Umbilical cord (tissue), 2 donors: ENCODE measurements around a stretch of chr2.

DNA sequence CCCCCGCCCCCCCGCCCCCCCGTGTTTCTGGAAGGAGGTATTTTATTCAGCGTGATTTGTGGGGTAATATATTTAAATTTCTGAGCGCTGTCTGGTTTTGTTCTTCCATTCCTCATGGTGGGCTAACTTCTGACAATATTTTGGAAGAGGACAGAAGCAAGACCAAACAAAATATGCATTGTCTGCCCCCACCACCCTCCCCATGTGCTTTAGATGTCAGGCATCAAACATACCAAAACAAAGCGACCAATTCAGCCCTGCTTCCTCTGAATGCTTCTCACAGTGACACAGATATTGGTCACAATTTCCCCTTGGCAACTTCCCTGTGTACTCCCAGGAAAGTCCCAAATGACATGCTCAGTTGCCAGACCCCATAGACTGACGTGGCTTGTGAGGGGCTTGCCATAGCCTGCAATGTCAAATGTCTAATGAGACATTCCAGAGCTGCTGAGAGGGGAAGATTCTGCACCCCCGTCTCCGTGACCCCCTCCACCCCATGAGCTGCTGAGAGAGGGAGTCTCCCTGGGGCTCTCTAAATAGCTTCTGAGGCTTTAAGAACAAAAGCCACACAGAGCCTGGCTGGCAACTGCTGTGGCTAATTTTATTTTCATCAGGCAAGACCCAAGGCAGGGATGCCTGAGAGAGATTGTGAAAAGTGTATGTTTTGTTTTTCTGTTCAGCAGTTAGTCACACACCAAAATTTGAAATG, 47.4 kb downstream of the RFTN2 start:
- RAMPAGE, long total RNA: no peak

DNA sequence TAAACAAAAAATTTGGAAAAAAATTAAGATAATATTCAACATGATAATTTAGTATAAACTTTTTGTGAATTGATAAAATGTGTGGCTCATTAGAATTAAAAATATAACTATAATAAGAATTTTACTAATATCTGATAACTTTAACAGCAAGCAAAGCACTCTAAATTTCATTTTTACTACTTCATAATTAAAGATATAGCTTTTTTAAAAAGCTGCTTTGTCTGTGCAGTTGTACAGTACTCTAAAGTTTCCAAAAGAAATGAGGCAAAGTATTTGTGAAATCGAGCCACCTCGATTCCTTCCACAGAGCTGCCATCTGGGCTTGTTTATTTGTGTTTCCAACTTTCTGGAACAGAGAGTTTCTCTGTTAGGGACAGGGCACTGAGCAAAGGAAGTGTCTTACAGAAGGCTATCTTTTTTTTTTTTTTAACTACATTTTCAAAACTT, 986 bp downstream of the RFTN2 start:
- RAMPAGE, long total RNA: no peak

DNA sequence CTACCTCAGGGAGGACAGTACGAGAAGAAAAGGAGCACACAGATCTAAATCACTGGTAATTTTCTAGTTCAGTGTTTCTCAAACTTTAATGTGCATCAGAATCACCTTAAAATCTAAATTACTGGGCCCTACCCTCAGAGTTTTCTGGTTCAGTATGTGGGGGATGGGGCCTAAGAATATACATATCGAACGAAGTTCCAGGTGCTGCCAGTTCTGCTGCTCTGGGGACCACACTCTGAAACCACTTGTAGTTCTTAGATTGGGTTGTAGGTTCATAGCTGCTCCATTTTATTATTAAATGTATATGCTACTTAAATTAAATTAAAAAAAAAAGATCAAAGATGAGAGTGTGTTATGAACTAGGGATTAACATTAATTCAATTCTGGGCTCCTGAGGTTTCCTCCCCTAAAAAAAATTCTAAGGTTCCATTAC, 981 bp upstream of the MARS2 start:
- RAMPAGE, long total RNA: no peak

DNA sequence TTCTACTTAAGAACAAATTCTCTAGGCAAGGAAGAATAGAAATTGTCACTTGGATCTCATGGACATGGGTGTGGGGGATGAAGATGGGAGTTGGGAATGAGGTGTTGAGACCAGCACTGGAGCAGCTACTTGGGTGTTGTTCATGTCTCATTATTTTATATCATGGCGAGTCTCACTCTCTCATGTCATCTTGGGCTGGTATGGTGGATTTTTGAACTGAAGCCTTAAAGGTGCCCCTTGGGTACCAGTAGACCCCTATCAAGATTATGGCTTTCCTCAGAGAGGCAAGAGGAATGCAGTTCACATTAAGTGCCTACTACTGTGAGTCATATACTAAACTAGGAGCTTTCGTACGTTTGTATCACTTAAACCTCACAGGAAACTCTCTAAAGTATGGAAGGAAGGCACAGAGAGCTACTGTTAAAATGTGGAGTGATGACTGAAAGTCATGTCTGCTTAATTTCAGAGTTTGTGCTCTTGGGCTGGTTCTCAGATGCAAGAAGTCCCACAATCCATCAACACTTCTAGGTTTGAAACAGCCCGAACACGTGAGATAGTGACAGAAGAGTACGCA, 4.6 kb downstream of the PLCL1 start:
- RAMPAGE, long total RNA: no peak

DNA sequence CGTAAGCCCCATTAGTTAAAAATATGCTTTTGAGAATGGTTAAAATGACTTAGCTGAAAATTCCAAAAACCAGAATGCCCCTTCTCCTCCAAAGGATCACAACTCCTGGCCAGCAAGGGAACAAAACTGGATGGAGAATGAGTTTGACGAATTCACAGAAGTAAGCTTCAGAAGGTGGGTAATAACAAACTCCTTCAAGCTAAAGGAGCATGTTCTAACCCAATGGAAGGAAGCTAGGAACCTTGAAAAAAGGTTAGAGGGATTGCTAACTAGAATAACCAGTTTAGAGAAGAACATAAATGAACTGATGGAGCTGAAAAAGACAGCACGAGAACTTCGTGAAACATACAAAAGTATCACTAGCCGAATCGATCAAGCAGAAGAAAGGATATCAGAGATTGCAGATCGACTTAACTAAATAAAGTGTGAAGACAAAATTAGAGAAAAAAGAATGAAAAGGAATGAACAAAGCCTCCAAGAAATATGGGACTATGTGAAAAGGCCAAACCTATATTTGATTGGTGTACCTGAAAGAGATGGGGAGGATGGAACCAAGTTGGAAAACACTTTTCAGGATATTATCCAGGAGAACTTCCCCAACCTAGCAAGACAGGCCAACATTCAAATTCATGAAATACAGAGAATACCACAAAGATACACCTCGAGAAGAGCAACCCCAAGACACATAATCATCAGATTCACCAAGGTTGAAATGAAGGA, 25.8 kb downstream of the PLCL1 start:
- RAMPAGE, long total RNA: no peak

DNA sequence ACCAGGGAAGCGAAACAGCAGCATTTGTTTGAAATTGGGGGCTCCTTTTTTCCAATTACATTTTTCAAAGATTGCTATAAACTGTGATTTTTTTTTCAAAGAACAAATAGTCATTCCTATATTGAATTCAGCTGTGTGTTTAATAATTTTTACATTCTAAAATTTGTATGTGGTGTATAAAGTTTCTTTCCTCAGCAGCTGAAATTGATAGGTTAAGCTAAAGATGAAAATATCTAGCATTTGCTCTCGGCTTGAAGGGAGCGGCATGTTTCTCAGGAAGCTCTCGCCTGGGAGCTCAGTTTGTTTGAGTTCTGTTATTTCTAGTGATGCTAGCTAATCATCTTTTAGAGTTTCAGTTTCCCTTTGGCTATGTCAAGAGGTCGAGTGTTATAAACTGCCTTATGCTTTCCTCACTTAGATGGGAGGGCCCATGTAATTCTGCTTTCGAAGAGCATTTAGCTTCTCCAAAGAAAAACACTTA, 33.5 kb downstream of the PLCL1 start:
- RAMPAGE, long total RNA: no peak

- RAMPAGE, long total RNA: no peak
Observed at GRCh38 chr2:199455394-199456706, 1.9 kb downstream of the SATB2 start.

GRCh38 chr2:199988225-199988724, 32.9 kb downstream of the MAIP1 start:
- RAMPAGE, long total RNA: no peak

GRCh38 chr2:200077120-200077795, 121.9 kb downstream of the MAIP1 start:
- RAMPAGE, long total RNA: no peak

DNA sequence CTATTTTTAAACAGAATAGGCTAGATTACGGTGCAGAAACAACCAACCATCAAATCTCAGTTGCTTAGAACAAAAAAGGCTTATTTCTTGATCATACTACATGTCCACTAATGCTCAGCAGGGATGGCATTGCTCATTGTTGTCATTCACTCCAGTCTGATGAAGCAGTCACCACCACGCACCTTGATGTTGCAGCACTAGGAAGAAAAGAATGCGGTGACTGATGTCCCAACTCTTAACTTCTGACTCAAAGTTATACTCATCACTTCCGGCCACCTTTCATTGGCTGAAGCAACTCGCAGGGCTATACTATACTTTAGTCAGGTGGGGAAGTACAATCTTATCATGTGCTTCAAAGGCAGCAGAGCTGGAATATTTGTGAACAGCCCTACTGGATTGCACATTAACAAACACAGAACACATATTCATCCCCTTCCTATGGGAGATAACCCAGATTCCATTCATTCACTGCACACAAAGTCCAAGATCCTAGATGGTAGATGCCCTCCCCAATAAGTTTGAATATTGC, 3.6 kb upstream of the SPATS2L start:
- RAMPAGE, long total RNA: no peak

- RAMPAGE, long total RNA: no peak
Observed at GRCh38 chr2:200616267-200616659, 30.4 kb downstream of the AOX1 start.

- RAMPAGE, long total RNA: no peak
Observed at GRCh38 chr2:200630157-200630833, 44.5 kb downstream of the AOX1 start.

GRCh38 chr2:200747513-200747896, 64.2 kb upstream of the BZW1 start:
- RAMPAGE, long total RNA: no peak

- RAMPAGE, long total RNA: no peak
Observed at GRCh38 chr2:200815295-200815697, 3.6 kb downstream of the BZW1 start.

- RAMPAGE, long total RNA: no peak
Observed at GRCh38 chr2:200819161-200819676, 7.5 kb downstream of the BZW1 start.

DNA sequence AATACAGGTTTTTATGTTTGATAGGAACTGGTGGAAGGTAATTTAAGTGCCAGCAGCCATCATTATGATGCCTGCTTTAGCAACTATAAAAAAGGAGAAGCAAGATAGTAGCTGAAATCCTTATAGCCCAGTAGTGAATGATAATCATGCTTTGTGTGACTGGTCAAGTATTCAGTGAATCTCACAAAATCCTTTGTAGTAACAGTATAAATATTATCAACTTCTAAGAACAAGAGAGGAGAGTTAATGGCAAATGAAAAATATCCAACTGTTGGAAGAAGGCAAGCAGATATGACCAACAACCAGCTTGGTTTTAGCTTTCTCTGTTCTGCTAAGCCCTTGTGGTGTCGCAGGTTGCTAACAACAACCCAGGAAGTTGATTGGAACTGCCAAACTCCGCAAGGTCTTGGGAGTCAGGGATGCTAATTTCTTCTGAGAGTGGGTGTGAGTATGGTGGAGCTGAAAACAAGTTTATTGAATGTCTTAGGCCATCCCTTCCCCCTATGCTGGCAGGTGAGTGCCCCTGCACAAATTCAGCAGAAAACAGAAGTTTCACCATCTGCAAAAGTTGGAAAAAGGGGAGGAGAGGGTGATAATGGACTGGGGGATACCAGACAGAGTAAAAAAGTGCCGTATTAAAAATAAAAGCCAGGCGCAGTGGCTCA, 17.5 kb downstream of the BZW1 start:
- RAMPAGE, long total RNA: no peak

DNA sequence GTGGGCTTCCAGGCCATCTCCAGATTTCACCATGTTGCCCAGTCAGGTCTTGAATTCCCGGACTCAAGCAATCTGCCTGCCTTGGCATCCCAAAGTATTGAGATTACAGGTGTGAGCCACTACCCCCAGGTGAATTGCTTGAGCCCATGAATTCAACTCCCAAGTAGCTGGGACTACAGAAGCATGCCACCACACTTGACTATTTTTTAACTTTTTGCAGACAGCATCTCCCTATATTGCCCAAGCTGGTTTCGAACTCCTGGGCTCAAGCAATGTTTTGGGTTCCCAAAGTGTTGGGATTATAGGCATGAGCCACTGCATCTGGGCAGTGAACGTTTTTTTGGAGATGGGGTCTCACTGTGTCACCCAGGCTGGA, 14.8 kb downstream of the CLK1 start:
- RAMPAGE, long total RNA: no peak

DNA sequence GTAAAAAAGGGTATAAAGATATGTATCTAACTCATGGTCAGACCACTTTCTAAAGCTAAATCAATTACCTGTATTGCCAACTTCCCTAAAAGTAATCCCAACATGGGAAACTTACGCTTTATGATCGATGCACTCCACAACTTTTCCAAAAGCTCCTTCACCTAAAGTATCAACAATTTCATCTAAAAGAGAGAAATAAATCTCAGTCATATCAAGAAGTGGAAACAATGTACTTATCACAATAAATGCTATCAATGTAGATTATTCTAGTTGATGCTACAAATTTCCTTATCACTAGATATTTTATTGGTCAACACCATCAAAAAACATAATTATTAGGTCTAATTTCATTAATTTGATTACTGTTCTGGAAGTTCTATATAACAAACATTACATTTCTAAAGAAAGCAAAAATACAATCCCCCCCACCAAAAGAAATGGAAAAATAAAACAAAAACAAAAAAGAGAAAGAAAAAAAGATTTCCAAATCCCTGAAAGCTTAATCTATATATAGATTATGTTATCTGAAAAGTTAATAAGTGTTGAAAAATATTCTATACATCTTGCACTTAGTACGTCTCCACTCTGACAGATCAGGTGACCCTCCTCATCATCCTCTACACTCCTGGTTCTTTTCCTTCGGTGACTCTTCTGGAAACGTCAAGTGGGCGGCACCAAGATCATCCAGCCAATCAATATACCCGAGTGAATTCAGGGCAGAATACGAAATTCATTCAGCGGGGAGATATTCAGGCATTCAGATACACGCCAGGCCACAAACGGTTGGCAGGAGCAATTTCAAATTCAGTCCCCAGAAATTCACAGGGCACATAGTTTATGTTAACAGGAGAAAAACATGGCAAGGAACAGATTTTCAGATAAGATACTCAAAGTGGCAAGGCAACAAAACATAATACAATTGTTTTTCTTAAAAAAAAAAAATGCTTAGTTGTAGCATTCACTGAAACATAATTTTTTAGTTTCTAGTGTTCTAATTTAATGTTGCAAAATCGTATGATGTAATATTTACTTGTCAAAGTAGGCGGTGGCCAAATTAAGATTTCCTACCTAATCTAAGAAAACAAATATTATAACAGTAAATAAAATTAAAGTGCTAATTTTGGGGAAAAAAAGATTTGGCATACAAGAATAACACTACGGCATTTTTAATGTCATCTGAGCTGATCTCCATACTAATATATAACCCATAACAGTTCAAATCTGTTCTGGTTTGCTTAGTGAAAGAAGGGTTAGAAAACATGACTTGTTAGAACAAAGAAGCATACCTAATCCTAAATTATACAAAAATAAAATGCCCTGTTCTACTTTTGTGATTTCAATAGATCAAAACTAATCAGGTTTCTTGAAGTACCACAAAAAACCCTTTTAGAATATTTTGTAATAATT, 4.4 kb downstream of the CLK1 start:
- RAMPAGE, long total RNA: no peak

DNA sequence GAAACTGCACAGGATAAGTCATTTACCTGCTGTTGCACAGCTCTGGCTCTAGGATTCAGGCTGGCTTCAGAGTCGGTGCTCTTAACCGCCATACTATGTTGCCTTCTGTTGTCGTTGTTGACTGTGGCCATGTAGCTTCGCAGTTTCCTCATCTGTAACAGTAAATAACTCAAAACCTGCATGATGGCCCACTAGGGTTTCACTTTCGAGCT, 538 bp downstream of the NIF3L1 start:
- RAMPAGE, long total RNA: no peak

DNA sequence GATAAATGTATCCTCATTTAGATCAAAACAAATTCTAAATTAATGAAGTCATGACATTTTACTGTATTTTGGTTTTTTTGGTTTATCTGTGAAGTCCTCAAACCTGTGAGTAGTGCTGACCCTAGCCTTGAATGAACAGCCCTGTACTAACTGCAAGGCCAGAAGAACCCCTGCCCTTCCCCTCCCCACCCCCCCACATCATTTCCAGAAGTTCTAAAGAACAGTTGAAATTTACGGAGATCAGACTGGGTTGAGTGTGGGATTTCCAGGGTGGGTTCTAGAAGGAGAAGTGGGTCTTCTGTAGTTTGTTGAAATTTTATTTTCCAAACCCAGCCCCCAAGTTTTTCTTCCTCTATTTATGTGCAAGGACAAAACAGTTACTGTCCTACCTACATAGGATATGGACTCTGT, 26.4 kb upstream of the CASP10 start:
- RAMPAGE, long total RNA: no peak